ENCODE results near the gene GTF3C5.

GRCh38 chr9:131744043-131744913 is 4.4 kb upstream of the RAPGEF1 start:
- PRO-cap: unidirectional peak, plus-strand start at chr9:131744274

DNA sequence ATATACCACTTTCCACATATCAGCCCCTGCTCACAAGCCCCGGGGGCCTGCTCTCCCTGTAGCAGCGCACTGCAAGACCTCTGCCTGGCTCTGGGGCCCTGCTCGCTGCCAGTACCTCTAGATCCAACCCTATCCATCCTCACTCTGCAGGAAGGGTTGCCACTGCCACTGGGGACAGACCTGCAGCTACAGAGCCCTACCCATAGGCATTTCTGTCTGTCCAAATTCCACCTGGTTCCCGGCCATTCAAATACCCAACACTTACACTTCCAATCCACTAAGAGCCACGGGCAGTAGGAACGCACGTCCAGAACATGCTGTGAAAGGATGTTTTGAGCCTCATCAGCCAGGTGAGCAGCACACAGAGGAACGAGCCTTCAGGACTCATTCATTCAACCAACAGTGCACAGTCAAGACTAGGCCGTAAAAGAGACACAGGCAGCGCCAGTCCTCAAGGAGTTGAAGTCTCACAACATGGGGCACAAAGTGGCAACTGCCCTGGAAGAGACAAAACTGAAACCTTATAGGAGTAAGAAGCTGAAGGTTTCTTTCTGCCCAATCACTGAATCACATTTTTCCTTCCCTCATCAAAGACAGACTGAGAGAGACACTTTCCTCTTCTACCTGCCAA is 75.1 kb downstream of the MED27 start:
- PRO-cap: no peak

- PRO-cap: no peak
Measured at GRCh38 chr9:132127696-132128166, 34.1 kb upstream of the NTNG2 start.

- PRO-cap: no peak
Measured at GRCh38 chr9:132213956-132214638, 52.2 kb downstream of the NTNG2 start.

DNA sequence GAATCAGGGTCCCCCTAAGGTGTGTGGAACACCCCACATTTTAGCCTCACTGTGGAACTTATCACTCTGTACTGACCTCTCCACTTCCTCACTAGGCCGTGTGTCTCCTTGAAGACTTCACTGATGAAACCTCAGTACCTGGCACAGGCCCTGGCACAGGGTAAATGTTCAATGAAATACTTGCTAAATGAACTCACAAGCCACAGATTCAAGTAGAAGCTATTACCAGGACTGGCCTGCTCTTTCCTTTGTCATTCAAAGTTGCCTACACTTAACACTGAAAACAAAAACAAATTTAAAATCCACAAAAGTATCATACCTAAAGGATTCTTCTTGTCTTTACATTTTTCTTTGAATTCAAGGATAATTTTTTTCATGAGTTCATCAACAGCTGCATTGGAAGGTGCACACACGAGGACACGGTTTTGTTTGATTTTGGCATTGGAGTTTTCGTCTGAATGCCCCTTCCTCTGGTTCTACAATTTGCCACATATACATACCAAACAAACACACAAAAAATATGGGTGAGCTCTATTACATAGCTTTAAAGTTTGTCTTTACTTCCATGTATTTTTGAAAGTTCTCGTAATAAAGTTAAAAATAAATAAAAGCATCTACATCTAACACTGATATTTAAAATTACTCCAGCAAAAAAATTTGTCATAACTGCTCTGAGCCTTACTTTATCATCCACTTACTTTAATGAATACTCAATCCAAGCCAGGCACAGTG is 59.1 kb downstream of the SETX start:
- PRO-cap: no peak

DNA sequence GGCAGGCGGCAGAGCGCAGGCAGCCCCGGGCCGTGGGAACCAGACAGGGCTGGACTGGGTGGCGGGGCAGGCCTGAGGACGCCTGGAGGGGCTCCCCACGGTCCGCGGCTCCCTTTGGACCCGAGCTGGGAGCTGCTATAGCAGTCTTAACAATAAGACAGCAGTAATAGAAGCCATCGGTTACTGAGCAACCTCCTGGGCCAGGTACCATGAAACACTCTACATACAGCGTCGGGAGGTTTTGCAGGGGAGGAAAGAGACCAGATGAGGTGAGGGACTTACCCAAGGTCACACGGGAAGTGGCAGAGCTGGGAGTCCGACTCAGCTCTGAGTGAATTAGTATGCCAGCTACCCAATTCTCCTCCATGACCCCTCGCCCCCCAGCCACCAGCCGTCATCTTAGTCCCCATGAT is 77.0 kb downstream of the CFAP77 start:
- PRO-cap: no peak

- PRO-cap: no peak
Measured at GRCh38 chr9:132798042-132798498, 80.0 kb downstream of the AK8 start.

GRCh38 chr9:132896794-132897667 is 18.3 kb downstream of the SPACA9 start:
- PRO-cap: no peak

DNA sequence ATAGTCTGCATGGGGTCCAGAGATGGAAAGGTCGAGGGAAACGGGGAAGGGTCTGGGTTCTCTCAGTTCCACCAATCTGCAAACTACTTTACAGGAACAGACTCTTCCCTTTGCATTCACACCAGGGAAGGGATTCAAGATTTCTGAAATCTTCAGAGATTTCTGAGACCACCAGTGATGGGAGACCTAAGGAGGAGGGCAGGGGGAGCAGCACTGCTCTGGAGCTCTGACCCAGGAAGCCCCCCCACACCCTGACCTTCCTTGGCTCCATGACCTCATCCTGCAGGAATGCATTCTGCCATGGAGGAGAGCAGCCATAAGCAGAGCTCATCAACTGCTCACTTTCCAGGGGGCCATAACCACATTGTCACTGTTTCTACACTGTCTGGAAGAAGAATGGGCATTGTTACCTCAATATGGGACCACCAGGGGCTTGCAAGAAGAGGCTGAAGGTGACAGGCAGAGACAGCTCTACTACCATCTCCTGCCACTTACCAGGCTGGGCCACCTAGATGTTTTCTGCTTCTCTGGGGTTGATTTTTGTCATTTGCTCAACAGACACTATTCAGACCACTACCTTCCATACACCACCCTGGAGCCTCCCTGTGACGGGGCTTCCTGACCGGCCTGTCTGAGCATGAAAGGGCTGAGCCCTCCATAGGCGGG is 2.2 kb upstream of the TSC1 start:
- PRO-cap: no peak

- PRO-cap: bidirectional peak, plus-strand start at chr9:133030739, minus-strand start at chr9:133030447; unidirectional peak, plus-strand start at chr9:133031000
Measured at GRCh38 chr9:133030561-133031185, at the start of gene GTF3C5. GTF3C5 (plus strand) TSS chr9:133030997.

DNA sequence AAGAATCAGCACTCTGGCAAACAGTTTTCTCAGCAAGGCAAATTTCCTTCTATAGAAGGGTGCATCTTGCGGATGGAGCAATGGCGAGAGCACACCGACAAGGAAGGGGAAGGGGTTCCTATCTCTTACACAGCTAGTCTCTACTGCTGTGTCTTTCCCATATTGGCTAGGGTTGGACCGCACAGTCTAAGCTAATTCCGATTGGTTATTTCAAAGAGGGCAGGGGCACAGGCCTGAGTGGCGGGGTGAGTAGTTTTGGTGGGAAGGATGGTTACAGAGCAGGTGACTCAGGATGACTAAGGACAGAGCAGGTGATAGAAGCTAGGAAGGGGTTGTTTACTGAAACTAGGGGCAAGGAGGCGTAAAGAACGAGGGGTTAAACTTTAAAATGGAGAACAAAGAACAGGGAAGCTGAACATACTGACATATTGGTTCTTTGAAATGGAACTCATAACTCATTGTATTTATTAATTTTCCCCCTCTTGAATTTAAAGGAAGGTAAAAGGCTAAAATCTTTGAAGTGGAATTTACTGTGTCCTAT is 869 bp downstream of the GTF3C5 start:
- PRO-cap: no peak

DNA sequence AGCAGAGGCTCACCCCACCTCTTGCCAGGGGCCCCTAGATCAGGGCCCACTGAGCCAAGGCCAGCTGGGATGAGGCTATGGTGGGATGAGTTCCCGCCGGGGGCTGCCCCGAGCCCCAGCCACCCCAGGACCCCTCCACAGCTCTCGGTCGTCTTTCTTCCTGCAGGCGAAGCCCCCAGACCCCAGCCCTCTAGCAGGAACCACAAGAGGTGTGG is 11.8 kb downstream of the RALGDS start:
- PRO-cap: no peak

DNA sequence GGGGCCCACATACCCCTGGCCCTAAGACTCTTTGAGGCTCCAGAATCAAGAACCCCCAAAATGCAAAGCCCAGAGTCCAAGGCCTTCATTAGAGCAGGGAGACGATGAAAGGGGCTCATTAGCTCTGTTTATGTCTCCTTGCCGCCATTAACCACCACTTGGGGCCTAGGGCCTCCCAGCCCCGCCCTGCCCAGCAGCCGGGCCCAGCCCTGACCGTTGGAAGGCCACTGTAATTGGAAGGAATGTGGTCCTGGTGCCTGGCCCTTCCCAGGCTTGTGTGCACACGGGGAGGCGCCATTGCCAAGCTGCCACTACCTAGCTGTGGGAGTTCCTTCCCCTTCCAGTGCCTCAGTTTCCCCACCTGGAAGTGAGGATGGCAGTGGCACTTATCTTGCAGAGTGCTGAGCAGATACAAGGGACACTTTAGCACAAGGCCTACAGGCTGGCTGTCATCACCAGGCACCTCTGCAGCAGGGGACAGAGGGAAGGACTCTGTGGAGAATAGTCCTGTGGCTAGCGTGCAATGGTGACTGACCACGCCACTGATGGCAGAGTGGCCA is 21.0 kb downstream of the GBGT1 start:
- PRO-cap: no peak

- PRO-cap: no peak
Measured at GRCh38 chr9:133278591-133279183, 57.3 kb downstream of the SURF6 start.

DNA sequence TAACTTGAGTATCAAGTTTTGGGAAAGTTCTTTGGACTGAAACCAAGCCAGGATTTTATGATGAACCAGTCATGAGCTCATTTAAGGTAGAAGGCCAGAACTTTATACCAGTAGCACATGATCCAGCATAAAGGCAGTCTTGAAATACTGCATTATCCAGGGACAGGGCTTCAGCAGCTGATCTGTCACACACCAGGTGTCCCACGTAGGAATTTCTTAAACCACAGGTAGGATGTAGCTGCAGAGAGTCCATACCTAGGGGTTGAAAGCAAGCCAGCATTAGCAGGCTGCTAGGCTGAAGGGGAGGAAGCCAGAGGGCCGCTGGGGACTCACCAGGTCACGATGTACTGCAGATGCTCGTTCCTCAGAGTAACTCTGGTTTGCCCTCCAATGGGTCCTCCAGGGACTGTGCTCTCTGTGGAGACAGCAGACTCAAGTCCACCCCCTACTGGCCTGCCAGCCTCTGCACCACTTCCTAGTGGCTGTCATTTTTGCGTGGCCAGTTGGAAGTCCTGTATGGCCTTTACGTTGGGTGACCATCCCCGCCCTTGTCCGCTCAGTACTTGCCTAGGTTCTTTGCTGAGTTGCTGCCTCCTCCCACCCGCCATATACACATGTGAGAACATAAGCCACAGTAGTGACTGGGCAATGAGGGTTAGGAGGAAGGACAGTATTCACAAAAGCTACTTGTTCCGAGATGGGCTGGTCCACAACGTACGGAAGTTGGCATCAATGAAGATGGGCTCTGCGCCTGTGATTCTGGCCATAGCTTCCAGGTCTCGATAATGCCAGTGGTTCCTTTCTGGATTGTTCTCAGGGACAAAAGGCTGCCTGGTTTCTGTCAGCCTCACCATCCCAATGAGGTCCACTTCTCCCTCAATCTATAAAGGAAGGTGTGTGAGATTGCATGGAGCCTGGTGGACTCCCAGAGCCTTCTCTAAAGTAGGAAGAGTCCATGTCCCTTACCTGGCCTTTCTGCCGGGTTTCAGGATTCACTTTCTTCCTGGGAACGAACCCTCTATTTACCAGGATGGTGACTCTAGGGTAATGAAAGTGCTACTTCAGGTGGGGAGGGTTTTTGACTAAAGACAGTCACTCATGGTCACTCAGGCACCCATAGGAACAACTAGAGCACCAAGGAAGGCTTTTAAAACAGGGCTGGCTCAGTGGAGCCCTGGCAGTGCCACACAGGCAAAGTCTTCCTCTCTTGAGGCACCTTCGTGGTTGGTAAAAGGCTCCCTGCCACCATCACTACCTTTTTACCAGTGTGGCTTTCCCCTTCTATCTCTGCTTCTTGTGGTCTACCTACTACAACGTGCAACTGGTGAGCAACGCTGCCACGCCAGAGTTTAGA is 4.1 kb downstream of the SURF1 start:
- PRO-cap: no peak

- PRO-cap: no peak
Measured at GRCh38 chr9:133358079-133358702, 1.8 kb downstream of the SURF2 start.

DNA sequence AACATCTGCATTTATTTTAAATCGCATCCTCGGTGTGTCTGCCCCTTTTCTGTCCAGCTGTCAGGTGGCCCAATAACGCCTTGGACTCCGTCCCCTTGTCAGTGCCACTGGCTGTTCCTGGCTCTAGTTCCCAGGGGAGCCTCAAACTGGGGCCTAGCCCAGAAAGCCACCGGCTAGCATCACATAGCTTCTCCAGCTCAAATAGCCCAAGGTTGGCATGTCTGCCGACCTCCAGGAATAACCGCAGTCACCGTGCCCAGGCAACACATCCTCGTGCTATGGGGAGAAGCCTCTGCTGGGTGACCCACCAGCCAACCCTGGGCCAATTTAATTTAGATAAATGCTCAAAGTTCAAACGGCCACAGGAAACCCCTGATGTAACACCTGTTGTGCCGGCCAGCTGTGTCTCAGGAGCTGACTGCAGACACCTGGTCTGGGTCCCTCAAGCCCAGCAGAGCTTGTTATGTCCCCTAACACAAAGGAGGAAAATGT is 11.7 kb downstream of the REXO4 start:
- PRO-cap: no peak

DNA sequence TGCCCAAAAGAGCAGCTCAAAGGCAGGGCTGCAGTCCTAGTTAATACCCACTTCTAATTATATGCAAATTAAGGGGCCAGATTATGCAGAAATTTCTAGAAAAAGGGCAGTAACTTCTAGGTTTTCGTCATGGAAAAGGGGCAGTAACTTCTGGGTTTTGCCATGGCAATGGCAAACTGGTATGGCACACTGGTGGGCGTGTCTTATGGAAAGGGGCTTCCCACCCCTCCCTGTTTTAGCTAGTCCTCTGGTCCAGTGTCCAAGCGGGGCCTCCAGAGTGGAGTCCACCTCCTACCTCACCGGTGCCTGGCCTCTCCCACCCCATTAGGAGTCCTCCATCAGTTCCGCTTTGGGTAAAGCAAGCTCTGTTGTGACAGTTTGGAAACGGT is 5.6 kb downstream of the ADAMTS13 start:
- PRO-cap: no peak

GRCh38 chr9:133545393-133546201 is 11.1 kb downstream of the ADAMTSL2 start:
- PRO-cap: no peak

- PRO-cap: no peak
Measured at GRCh38 chr9:133703450-133704061, 34.6 kb downstream of the SARDH start.